Cardiac muscle cell (in vitro differentiated cells and primary cell): ENCODE measurements around the gene NEB.

GRCh38 chr2:145198941-145199413 is 679.1 kb upstream of the ZEB2 start:
- RAMPAGE, long total RNA, result no peak
- RRBS, result no CpG with 5 or more reads among the region's 7 CpGs

GRCh38 chr2:148021192-148021956 is 483 bp downstream of the MBD5 start:
- RAMPAGE, long total RNA, result no peak
- RRBS, result 0% methylated on average over 2 of the region's 9 CpGs

DNA sequence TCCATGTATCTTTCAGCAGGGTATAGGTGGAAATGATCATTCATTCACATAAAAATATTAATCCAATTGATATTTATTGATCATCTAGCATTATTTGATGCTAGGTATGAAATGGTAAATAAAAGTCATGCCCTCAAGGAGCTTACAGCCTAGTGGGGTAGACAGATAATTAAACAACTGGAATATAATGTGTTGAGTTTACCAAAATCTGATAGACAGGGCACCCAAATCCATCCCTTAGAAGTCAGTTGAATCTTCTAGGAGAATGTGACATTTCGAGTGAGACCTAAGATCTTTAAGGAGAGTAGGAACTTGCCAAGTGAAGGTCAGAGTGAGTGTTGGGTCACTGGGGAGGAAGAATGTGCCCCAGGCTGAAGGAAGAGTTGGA is 78.9 kb downstream of the MBD5 start:
- RAMPAGE, long total RNA, result no peak
- RRBS, result no CpG with 5 or more reads among the region's 1 CpG

DNA sequence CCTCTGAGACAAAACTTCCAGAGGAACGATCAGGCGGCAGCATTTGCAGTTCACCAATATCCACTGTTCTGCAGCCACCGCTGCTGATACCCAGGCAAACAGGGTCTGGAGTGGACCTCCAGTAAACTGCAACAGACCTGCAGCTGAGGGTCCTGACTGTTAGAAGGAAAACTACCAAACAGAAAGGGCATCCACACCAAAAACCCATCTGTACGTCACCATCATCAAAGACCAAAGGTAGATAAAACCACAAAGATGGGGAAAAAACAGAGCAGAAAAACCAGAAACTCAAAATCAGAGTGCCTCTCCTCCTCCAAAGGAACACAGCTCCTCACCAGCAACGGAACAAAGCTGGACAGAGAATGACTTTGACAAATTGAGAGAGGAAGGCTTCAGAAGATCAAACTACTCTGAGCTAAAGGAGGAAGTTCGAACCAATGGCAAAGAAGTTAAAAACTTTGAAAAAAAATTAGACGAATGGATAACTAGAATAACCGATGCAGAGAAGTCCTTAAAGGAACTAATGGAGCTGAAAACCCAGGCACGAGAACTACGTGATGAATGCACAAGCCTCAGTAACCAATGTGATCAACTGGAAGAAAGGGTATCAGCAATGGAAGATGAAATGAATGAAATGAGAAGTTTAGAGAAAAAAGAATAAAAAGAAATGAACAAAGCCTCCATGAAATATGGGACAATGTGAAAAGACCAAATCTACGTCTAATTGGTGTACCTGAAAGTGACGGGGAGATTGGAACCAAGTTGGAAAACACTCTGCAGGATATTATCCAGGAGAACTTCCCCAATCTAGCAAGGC is 263.6 kb upstream of the EPC2 start:
- RAMPAGE, long total RNA, result no peak
- RRBS, result no CpG with 5 or more reads among the region's 12 CpGs

- RAMPAGE, long total RNA, result no peak
- RRBS, result no CpG with 5 or more reads among the region's 8 CpGs
Measured at GRCh38 chr2:148545323-148545979, 99.1 kb upstream of the EPC2 start.

DNA sequence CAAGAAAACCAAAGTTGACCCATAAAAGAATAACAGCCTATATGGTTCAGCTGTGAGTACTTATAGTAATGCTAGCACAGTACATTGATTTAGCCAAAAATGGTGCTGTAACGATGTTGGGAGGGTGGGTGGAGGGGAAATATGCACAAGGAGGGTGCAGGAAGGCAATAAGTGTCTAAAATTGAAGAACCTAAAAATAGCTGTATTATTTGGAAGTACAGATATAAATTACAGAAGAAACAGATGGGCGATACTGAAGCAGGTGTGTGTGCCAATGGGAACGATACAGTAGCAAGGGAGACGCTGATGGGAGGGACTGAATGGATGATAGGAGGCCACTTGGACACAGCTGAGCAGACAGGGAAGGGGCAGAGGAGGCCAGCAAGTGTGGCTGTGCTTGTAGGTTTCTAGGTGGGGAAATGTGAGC is 92.0 kb upstream of the EPC2 start:
- RAMPAGE, long total RNA, result no peak
- RRBS, result no CpG with 5 or more reads among the region's 4 CpGs

GRCh38 chr2:148705229-148705932 is 60.8 kb downstream of the EPC2 start:
- RAMPAGE, long total RNA, result no peak
- RRBS, result no CpG with 5 or more reads among the region's 5 CpGs

GRCh38 chr2:148815120-148815319 is 60.0 kb upstream of the KIF5C start:
- RAMPAGE, long total RNA, result no peak
- RRBS, result no CpG with 5 or more reads among the region's 2 CpGs

DNA sequence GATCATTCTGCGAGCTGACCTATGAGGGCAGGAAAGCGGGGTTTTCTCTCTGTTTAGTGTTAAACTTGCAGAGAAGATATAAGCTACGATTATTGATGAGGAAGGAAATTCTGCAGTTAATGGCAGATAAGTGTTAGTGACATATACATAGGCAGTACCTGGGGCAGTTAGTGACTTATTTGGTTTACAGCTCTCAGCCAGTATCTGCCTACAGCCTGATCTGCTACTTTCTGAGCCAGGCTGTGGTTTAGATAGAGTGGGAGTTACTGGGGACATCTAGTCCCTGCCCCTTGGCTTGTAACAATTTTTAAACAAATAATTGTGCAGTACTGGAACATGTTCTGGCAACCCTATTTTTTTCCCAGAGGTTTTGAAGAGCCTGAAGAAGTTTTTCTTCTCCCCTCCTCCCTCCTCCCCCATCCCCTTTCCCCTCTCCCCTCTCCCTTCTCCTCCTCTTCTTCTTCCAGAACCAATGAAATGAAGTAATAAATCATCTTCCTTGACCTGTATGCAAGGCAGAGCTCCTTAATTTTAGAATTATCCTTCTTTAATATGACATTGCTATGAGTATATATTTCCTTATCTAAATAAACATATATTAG is 2.4 kb downstream of the KIF5C start:
- RAMPAGE, long total RNA, result no peak
- RRBS, result no CpG with 5 or more reads among the region's 3 CpGs

DNA sequence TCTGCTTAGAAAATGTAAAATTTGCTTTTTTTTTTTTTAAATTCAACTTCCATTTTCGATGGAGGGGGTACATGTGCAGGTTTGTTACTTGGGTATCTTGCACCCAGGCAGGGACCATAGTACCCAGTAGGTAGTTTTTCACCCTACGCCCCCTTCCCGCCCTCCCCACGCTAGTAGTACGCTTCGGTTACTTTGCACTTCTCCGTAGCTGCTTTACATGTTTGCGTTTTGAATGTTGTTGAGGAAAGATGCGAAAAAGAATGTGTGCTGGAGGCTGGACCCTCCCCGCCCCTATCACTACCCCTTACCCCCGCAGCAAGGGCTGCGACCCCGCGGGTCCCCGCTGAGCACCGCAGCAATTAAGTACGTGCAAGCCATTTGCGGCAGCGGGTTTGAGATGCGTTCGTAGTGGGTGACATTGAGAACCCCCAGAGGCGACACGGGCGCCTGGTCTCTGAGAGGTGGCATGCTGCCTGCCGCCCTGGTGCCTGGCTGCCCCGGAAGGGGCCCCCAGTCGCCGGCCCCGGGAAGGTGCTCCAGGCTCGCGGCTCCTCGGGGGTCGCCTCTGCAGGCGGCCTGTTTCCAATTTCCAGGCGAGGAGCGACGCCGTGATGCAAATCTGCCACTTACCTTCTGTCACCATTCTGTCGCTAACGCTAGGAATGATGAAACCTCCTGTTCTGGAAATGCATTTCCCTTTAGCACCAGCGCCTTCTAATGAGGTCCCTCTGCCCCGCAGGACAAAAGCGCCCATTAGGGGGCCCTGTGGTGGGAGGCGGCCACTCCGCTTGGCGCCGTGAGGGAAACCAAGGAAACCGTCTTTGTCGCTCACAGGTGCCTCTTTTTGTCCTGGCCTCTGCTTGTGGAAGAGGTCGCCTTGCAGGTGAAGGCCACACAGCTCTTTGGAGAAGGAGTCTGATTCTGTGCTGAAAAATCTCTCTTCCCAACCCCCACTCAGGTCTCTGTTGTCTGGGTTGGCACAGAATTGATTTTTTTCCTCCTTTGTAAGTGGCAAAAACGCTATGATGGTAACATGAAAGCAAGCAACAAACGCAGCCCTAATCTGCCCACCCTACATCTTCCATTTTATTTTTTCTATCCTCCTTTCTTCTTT is 13.0 kb downstream of the KIF5C start:
- RAMPAGE, long total RNA, result no peak
- RRBS, result no CpG with 5 or more reads among the region's 52 CpGs

- RAMPAGE, long total RNA, result no peak
- RRBS, result no CpG with 5 or more reads among the region's 12 CpGs
Measured at GRCh38 chr2:150483688-150485104, 3.3 kb downstream of the RND3 start.

GRCh38 chr2:150733162-150733543 is 245.7 kb upstream of the RND3 start:
- RAMPAGE, long total RNA, result no peak
- RRBS, result no CpG with 5 or more reads among the region's 3 CpGs

DNA sequence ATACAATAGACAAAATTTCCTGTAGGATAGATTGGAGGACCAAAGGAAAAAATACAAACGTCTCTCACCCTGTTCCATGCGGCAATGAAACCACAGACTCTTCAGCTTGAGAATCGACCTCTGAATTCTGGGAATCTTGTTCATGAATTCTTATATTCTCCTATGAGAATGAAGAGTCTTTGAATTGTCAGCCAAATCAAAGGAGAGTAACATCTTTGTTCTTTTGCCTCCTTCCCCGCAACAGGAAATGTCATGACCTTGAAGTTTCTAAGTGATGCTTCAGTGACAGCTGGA is 21.7 kb downstream of the TNFAIP6 start:
- RAMPAGE, long total RNA, result no peak
- RRBS, result no CpG with 5 or more reads among the region's 4 CpGs

DNA sequence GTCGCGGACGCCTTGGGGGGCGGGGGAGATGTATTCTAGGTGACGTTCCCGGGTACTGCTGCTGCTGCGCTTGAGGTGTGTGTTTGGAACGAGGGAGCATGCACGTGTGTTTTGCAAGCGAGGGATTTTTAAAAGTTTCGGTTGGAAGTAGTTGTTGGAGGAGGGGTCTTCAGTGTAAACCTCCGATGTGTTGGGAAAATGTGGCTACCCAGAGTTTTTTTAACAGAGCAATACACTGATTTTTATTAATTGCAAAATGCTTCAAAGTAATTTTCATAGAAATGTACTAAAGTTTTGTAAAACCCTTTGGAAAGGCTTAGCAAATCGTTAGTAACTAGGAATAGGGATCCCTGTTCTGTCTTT is 932 bp downstream of the RIF1 start:
- RAMPAGE, long total RNA, result no peak
- RRBS, result no CpG with 5 or more reads among the region's 13 CpGs

DNA sequence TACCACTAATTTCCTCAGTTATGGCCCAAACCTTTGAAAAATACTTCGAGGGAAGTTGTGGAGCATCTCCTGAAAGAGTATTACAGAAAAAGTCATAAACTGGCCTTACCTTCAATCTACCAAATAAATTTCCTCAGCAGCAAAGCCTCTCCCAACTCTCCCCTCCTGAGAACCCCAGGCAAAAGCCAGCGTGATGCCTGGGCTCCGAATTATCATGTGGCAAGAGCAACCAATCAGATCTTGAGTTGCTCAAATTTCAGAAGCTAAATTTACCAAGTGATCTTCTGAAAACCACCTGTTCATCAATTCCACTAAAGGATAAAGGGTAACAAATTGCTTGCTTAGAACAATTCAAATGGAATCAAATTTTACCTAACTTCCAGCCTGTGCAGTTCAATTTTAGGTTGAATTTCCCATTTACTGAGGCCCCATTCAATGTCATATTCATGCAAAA is at the start of gene NEB:
Gene NEB (minus strand): TSS at position 188 of the 454 bp plus-strand sequence.
- RAMPAGE, long total RNA, result no peak
- RRBS, result no CpG with 5 or more reads among the region's 3 CpGs

- RAMPAGE, long total RNA, result no peak
- RRBS, result no CpG with 5 or more reads among the region's 3 CpGs
Measured at GRCh38 chr2:151767442-151768082, 33.3 kb upstream of the NEB start.

GRCh38 chr2:151770170-151770474 is 35.8 kb upstream of the NEB start:
- RAMPAGE, long total RNA, result no peak
- RRBS, result no CpG with 5 or more reads among the region's 3 CpGs

GRCh38 chr2:151791502-151792693 is 36.3 kb downstream of the ARL5A start:
- RAMPAGE, long total RNA, result no peak
- RRBS, result no CpG with 5 or more reads among the region's 11 CpGs

- RAMPAGE, long total RNA, result no peak
- RRBS, result no CpG with 5 or more reads among the region's 1 CpG
Measured at GRCh38 chr2:151853315-151853885, 25.2 kb upstream of the ARL5A start.

DNA sequence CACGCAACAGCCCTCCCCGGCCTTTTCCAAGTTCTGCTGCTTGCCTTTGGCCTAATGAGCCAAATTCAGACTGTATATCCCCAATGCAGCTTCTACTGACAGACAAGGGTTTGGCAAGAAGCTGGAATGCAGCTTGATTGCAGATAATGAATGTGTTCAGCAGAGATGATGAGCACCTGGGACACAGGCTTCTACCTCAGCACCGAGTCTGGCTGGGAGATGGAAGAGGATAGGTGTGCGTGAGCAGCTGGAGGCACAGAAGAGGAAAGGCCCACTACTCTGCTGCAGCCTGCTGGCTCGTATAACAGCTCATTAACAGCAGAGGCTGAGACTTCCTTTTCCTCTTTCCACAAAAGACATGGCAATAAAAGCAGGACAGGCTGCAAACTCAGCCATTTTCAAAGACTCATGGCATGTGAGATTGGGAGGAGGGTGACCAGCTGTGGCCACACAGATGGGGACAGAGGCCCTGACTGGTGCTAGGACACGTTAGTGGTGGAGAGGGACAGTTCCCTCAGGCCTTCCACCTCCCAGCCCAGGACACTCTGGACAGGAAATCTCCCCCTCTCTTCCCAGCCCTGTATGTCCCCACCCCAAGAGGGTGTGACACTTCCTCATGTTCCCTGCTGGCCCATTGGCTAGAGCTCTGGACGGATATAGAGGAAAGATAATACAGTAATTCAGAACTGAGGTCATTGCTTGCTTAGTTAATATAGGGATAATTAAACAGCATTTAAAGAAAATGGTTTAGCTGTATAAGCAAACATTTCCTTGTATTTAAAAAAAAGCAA is 60.3 kb downstream of the CACNB4 start:
- RAMPAGE, long total RNA, result no peak
- RRBS, result no CpG with 5 or more reads among the region's 7 CpGs